Cardiac fibroblast (primary cell): ENCODE measurements around a stretch of chr15.

GRCh38 chr15:55221002-55221727 is 24.4 kb upstream of the RSL24D1 start:
- RRBS = no CpG with 5 or more reads among the region's 6 CpGs

DNA sequence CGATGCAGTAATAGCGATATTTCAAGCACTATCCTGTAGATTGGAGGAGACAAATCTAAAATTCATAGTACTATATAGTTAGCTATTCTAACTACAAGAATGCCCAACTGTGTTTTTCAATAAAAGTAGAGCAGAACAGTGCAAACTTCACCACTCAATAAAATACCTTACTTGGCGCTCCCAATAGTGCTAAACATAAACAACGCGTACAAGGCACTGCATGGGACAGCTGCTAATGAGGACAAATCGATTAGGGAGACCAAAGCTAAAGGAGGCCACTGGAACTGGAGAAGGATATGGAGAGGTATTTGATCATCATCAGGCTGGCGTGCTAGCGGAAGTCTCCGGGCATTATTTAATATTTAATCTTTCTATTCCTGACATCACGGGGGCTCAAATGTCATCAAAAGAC is 762 bp downstream of the CCPG1 start:
- RRBS = 4% methylated on average over 1 of the region's 10 CpGs

DNA sequence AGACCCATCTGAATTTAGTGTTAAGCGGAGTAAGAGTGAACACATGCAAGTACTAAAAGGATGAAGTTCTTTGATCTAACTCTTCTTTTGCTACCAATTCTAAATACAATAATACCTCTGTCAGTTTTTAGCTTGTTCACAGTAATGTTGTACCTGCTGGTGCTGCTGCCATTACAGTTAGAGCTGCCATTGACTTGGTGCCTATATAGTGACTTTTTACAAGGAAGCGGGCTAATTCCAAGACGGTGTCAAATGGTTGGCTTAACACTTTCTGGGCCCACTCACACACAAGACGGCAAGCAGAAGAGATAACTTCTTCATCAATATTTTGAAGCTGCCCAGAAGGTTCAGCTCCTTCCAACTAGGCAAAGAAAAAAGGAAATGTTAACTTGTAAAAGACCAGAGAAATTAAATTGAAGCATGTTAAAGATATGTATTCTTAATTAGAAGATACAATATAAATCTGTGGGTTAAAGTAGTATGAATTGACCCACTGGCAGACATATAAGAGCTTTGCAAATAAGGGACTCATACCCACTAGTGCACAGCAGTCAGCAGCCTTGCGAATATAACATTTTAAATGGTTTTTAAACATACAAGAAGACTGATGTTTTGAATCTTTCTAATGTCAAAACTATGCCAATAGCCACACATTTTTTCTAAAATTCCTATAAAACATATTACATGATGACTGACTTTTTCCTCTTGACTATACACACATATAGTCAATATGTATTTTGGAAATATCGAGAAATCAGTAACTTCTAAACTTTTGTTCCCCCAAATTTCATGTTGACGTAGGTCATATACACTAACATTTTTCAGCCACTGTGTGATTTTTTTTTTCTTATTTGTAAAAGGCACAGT is 108.0 kb upstream of the NEDD4 start:
- RRBS = no CpG with 5 or more reads among the region's 7 CpGs

- RRBS = no CpG with 5 or more reads among the region's 4 CpGs
These were observed 66.8 kb downstream of the RFX7 start for GRCh38 chr15:56176854-56177403.

GRCh38 chr15:56464403-56464684 is 593 bp downstream of the MNS1 start:
- RRBS = no CpG with 5 or more reads among the region's 5 CpGs

GRCh38 chr15:56468418-56468960 is 3.6 kb upstream of the MNS1 start:
- RRBS = no CpG with 5 or more reads among the region's 2 CpGs

GRCh38 chr15:56731914-56732531 is 1.3 kb downstream of the ZNF280D start:
- RRBS = no CpG with 5 or more reads among the region's 7 CpGs

DNA sequence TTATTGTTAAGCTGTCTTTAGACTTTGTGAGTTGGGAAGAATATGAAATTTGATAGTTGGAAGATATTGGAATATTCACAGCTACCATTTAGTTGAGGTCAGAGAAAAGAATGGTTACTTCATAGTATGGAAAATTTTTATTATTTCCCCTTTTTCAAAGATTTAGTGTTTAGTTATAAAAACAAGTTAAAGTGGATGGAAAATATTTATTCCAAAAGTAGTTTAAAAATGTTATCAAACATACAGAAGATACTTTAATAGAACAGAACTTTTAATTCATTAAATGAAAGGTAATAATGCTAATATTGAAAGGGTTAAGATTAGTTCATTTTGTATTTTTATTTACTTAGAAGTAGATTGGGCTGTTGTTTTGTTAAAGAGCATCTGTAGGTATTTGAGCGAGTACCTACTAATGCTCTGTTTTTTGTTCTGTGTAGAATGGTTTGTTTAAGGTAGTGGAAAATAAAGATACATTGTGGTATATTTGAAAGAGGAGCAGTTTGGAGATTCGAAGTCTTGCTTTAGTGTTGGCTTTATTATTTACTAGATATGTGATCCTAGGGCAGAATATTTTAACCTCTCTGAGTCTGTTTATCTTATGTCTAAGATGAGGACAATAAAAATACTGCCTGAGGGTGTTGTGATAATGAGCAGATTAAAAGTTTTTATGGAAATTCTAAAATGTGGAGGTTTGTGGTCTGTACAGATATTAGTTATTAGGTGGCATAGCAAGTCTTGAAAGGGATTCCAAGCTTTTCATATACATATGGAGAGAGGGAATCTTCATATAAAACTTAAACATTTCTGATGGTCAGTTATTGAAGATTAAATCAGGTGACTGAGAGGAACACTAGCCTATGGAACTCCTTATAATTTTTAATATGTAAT is 14.8 kb downstream of the TCF12 start:
- RRBS = no CpG with 5 or more reads among the region's 2 CpGs

- RRBS = no CpG with 5 or more reads among the region's 6 CpGs
These were observed 79.5 kb upstream of the CGNL1 start for GRCh38 chr15:57296781-57297228.

- RRBS = no CpG with 5 or more reads among the region's 5 CpGs
These were observed 73.8 kb upstream of the CGNL1 start for GRCh38 chr15:57302409-57303004.

GRCh38 chr15:57592468-57592890 is 775 bp downstream of the MYZAP start:
- RRBS = no CpG with 5 or more reads among the region's 5 CpGs

DNA sequence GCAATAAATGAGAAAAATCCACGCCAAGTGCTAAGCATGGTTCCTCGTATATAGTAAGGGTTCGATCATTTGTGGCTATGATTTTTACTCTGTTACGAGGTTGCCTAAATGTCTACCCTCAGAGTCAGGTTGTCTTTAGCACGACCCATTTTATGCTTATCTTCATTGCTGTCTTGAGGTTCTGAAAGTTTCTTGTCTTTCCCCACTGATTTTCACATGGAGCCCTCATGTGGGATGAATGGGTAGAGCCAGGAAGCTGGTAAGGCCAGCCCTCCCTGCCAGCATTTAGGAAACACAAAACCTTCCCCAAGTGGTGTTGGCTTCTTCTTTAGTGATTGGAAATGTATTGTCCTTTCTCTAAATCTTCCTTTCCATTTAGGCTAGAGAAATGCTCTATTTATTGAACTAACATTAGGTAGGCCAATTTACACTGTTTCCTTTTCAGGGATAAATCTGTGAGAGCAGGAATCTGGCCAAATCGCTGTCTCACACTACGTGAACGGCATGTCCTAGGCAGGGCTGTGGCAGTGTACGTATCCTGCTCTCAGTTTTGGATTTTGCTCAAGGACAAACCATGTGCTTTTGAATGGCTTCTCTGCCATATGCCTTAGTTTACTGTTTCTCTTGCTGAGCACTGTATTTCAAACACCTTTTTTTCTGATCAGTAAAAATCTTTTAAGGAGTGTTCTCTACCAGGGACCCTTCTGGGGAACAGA is 43.7 kb downstream of the MYZAP start:
- RRBS = no CpG with 5 or more reads among the region's 9 CpGs

DNA sequence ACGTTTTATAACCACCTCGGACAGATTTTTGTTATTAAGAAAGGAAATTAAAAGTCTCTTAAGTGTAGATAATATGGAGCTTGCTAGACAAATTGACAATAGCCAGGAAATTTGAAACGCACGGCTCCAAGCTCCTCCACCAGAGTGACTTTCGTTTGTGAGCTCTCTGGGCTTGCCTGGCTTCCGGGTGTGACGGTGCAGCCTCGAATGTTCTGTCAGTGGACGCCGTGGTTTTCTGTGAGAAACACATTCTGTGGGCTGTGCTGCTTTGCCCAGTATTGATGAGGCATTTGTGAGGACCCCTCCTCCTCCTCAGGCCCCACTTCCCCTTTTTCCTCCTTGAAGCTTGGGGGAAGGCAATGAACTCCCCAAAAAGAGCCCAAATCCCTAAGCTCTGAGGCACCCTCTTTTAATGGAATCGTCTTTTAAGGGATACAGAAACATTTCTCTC is 40.7 kb downstream of the POLR2M start:
- RRBS = no CpG with 5 or more reads among the region's 11 CpGs

- RRBS = no CpG with 5 or more reads among the region's 5 CpGs
These were observed 142.8 kb downstream of the ALDH1A2 start for GRCh38 chr15:57922744-57923131.

GRCh38 chr15:58095549-58095831 is 30.0 kb upstream of the ALDH1A2 start:
- RRBS = no CpG with 5 or more reads among the region's 1 CpG

- RRBS = no CpG with 5 or more reads among the region's 3 CpGs
These were observed 10.6 kb downstream of the AQP9 start for GRCh38 chr15:58148627-58149386.

DNA sequence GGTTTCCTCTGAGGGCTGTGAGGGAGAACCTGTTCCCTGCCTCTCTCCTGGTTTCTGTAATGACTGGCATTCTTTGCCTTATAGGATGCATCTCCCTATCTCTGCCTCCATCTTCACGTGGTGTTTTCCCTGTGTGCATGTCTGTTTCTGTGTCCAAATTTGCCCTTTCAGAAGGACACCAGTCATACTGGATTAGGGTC is 71.3 kb upstream of the LIPC start:
- RRBS = no CpG with 5 or more reads among the region's 1 CpG

- RRBS = no CpG with 5 or more reads among the region's 3 CpGs
These were observed 45.7 kb upstream of the LIPC start for GRCh38 chr15:58386101-58386438.

GRCh38 chr15:58420132-58420981 is 11.4 kb upstream of the LIPC start:
- RRBS = no CpG with 5 or more reads among the region's 9 CpGs